Melanocyte of skin (primary cell): ENCODE data around the gene TRIM2.

GRCh38 chr4:151951750-151952071, 190.9 kb upstream of the GATB start:
- CAGE, long polyA plus RNA, 2 experiments = no peak in any of the 2 experiments

DNA sequence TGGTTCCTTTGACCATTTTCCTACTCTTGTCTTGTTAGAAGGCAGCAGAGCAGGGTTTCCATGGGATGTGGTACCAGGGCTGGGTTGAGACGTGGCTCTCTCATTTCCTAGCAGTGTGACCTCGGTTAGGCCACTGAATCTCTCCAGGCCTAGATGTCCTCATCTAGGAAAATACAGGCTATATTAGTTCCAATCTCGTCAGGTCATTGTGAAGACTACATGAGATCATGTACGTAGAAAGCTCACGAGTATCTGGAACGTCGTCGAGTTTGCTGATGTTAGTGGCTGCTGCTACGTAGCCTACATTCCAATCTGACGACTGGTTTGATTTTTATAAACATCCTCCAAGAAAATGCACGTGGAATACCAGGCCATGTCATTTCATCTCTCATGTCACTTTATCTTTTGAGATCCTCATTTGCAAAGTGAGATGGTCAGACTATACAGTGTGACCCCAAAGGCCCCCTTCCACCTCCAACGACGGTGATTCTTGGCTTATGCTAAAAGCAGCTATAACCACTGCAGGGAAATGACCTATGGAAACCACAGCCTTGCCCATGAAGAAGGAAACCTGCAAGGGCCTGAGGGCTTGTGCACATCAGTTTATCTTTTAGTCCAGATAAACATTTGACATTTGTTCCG, 278.4 kb upstream of the GATB start:
- CAGE, long polyA plus RNA, 2 experiments = no peak in any of the 2 experiments

DNA sequence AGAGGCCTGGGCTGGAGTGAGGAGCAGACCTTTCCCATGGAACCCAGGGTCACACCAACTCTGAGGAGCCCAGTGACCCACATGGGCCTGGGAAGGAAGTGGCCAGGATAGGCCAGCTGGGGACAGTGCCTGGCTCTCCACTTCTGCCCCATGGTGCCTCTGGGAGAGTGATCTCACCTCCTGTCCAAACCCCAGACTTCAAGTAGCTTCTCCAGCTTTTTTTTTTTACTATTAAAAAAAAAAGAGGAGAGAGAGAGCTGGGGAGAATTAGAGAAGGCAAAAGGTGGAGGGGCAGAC, 311.9 kb downstream of the FBXW7 start:
- CAGE, long polyA plus RNA, 2 experiments = no peak in any of the 2 experiments

GRCh38 chr4:152258491-152259358, 277.2 kb downstream of the FBXW7 start:
- CAGE, long polyA plus RNA, 2 experiments = no peak in any of the 2 experiments

DNA sequence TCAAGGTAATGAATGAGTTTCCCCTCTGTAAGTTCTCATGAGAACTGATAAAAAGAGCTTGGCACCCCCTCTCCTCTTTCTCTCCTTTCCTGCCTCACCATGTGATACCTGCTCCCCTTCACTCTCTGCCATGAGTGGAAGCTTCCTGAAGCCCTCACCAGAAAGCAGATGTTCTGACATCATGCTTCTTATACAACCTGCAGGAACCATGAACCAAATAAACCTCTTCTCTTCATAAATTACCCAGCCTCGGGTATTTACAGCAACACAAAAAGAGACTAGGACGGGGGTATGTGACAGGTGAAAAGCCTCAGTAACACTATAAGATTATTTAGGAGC, 21.3 kb downstream of the FBXW7 start:
- CAGE, long polyA plus RNA, 2 experiments = no peak in any of the 2 experiments

GRCh38 chr4:152719741-152720490, 40.1 kb upstream of the TMEM154 start:
- CAGE, long polyA plus RNA, 2 experiments = no peak in any of the 2 experiments

GRCh38 chr4:152778822-152779263, 687 bp downstream of the TIGD4 start:
- CAGE, long polyA plus RNA, 2 experiments = no peak in any of the 2 experiments

DNA sequence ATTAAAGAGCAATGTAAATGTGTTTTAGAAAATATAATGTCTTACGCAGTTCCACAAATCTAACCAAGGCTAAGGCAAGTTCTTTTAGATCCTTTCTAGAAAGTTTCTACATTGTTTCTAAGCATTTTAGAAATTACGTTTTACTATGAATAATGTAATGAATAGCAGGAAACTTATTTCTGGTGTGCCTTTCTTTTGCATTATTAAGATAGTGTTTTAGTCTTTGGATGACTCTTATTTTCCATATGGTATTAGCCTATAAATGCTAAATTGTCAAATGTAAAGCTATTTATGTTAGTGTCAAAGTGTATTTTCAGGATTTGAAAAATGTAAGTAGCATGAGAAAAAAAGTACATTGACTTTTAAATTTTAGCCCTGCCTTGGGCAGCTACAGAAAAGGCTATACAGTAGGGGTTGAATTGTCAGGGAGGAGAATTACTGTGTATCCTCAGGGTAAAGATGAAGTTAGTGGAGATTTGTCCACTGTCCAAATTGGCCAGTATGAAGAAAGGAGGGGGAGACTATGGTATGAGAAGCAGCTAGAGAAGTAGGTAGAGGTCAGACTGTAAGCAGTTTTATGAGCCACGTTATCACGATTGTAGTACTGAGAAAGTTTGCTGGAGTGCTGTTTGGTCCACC, 23.0 kb downstream of the ARFIP1 start:
- CAGE, long polyA plus RNA, 2 experiments = no peak in any of the 2 experiments

DNA sequence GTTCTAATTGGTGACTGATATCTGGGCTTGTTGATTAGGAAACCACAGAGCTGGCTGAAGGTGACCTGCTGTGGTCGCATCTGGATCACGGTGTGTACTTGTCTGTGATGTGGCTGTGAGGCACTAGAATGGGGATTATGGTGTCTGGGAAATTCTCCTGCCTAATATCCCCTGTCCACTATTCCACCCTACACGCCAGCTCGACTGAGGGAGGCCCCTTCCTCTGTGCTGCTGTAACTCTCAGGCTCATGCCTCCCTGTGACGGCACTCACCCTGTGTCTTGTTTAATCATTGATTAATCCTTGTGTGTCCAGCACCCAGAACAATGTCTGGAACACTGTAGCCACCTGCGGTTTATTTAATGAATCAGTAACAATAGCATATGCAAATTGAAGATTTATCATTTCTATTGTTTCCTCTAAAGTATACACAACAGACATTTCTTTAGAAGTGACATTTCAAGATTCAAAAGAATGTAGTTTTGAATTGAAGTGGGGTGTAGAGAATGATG, 14.8 kb upstream of the TRIM2 start:
- CAGE, long polyA plus RNA, 2 experiments = no peak in any of the 2 experiments

GRCh38 chr4:153204335-153205504, at the start of gene TRIM2:
TSS of gene TRIM2 (plus strand) at chr4:153204443.
- CAGE, long polyA plus RNA, 2 experiments = start-site peak on the plus strand in 2 of 2 experiments, at chr4:153204441-153204517 at its widest, 83 to 1,369 reads per replicate

GRCh38 chr4:153219803-153220431, 15.7 kb downstream of the TRIM2 start:
- CAGE, long polyA plus RNA, 2 experiments = no peak in any of the 2 experiments

- CAGE, long polyA plus RNA, 2 experiments = no peak in any of the 2 experiments
Observed at GRCh38 chr4:153345793-153346248, 1.3 kb downstream of the MND1 start.

GRCh38 chr4:153427481-153427844, 38.7 kb upstream of the TMEM131L start:
- CAGE, long polyA plus RNA, 2 experiments = no peak in any of the 2 experiments

GRCh38 chr4:153523895-153524483, 57.8 kb downstream of the TMEM131L start:
- CAGE, long polyA plus RNA, 2 experiments = no peak in any of the 2 experiments

- CAGE, long polyA plus RNA, 2 experiments = no peak in any of the 2 experiments
Observed at GRCh38 chr4:153530461-153530940, 64.3 kb downstream of the TMEM131L start.

DNA sequence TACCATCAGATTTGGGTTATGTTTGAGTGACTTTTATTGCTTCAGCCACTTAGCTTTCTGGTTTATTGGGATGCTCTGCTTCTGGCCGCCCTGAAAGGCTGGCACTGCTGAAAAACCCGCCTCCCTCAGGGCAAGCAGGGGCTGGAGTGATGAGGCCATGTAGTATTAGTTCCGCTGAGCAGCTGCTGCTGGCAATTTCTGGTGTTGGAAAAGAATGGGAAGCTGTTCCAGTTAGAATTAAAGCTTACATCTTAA, 72.3 kb downstream of the TMEM131L start:
- CAGE, long polyA plus RNA, 2 experiments = no peak in any of the 2 experiments

- CAGE, long polyA plus RNA, 2 experiments = no peak in any of the 2 experiments
Observed at GRCh38 chr4:153651384-153652414, 32.4 kb upstream of the TLR2 start.

GRCh38 chr4:153701488-153702777, 17.9 kb downstream of the TLR2 start:
- CAGE, long polyA plus RNA, 2 experiments = no peak in any of the 2 experiments

DNA sequence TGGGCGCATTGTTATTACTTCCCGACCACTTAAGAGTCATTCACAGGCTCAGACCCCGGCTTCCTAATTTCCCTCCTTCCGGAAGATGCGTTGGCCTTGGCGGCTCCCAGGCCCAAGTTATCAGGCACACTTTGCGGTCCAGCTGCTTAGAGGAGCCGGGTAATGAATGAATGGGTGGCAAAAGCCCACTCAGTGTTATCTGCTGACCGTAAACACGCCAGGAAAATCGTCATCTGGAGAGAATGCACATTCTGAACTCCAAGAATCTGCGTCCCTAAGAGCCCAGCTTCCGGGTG, 1.5 kb upstream of the SFRP2 start:
- CAGE, long polyA plus RNA, 2 experiments = no peak in any of the 2 experiments

- CAGE, long polyA plus RNA, 2 experiments = no peak in any of the 2 experiments
Observed at GRCh38 chr4:153790689-153791837, 2.2 kb upstream of the SFRP2 start.